Metastatic Liver Carcinoma in the Lung (tissue), 2 donors: ENCODE measurements around the genes THSD4 and CELF6.

GRCh38 chr15:70474650-70475652 lies 288.4 kb downstream of the UACA start:
- PRO-cap, 2 experiments, result peak in 1 of 2 experiments; most common plus-strand start chr15:70475058 (in 1); most common minus-strand start chr15:70474912 (in 1)

DNA sequence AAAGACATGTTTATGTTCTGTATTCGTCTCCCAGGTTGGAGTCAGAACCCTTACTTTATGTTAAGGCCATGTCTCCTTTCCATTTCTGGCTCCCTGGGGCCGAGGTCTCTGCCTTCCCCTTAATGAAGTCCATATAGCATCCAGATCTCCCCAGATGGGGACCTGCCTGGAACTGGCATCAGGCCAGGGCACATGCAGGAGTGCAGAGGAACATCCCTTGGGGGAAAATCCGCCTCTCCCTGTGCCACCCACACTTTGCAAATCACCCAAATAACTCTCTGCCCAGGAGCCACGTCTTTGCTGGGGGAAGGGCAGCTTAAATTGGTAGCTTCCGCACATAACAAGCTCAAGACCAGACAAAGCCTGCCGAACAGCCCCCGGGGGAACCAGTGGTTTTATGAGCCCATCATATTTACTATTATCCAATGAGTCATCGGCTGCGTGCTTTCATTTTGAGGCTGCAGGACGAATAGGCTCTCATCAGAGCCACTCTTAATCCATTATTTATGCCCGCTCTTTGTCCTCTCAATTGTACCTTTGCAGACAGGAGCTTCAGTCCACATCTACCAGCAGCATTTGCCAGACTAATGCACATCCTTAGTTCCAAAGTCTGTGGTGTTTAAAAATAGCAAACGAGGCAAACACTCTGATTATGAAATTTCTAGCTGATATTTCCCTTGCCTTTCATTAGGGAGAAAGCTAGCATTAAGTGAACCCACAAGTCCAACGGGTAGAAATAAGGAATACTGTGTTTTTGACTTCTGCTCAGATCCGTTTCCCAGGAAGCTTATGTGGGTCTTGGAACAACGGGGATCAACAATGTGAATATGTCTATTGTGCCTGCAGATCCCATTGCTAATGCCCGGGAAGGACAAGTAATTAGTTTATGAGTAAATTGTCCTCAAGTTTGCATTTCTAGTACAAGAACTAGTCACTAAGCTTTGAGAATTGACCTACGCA lies 236.7 kb downstream of the UACA start:
- PRO-cap, 2 experiments, result no peak in any of the 2 experiments

DNA sequence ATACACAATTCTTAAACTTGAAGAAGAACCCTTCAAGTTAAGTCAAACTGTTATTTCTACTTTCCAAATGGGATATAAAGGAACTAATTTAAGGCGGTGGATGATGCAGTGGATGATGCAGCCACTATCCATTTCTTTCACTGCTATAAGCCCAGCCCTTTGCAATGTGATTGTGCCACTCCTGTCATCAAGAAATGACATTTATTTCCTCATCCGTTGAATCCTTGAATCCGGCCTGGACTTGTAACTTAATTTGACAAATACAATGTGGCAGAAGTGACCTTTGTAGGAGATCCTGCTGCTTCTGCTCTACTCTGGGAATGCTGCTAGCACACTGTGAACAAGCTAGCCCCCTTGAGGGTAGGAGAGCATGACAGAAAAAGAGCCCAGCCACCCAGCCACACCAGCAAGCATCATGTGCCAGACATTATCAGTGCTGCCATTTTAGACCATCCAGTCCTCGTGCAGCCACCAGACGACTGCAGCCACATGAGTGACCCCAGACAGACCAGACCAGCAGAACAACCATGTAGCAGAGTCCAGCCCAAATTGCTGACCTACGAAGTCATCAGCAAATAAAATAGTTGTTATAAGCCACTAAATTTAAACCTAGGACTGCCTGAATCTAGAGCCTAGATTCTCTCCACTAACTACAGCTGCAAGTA lies 47.4 kb downstream of the UACA start:
- PRO-cap, 2 experiments, result no peak in any of the 2 experiments

- PRO-cap, 2 experiments, result no peak in any of the 2 experiments
These were observed 1.5 kb downstream of the UACA start for GRCh38 chr15:70761784-70762329.

DNA sequence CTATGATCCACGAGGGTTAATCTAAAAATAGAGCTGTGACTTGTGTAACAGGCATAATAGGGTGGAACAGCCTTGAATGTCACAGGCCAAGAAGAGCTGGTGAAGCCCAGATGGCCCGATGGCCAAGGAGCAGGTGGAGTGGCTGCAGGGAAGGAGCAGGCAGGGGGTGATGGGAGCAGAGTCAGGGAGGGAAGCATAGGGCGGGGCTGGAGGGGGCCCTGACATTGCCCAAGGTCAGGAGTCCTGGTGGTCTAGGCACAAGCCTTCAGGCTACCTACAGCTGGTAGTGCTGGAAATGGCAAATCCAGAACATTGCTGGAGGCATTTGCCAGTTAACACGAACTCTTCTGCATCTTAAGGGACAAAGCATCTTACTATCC lies 24.1 kb downstream of the LARP6 start:
- PRO-cap, 2 experiments, result no peak in any of the 2 experiments

- PRO-cap, 2 experiments, result peak in 2 of 2 experiments; most common plus-strand start chr15:70853413 (in 1)
These were observed 841 bp downstream of the LARP6 start for GRCh38 chr15:70852917-70853715.

- PRO-cap, 2 experiments, result no peak in any of the 2 experiments
These were observed 21.9 kb upstream of the THSD4 start for GRCh38 chr15:71093216-71093991.

DNA sequence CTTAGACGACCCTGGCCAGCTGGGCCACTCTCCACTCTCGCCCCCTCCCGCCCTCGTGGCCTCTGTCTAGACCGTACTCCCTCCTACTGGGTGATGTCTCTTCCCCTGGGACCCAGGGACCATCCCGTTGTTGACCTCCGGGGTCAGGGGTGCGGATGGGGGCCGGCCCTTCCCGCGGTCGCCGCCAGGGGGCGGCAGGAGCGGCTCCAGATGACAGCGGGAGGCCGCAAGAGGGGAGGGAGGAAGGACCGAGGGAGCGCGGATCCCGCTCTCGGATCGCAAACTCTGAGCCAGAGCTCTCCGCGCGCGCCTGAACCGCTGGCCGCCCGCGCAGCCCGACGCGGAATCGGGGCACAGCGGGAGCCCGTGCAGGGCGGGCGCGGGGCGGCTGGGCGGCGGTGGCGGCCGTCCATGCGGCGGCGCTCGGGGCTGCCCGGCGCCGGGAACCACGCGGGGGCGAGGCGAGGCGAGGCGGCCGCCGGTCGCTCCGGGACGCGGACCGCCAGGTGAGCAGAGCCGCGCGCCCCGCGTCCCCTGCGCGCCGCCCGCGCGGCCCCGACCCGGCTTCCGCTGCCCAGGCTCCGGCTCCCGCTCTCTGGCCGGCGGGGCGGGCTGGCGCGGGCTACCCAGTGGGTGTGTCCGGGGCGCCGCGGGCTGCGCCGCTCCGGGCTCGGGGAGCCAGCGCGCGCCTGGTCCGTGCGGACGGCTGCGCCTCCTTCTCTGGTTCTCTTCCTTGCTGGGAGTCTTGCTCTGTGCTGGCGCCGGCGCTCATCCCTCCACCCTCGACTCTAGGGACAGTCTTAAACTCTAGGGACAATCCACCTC lies at the start of gene THSD4:
Gene THSD4 (plus strand): TSS at position 279 of the 825 bp plus-strand sequence.
- PRO-cap, 2 experiments, result peak in 2 of 2 experiments; most common plus-strand start position 213 of the sequence (in 1); most common minus-strand start position 597 of the sequence (in 2)

- PRO-cap, 2 experiments, result peak in 1 of 2 experiments; most common plus-strand start chr15:71168695 (in 1); most common minus-strand start chr15:71168539 (in 1)
These were observed 53.1 kb downstream of the THSD4 start for GRCh38 chr15:71168313-71168855.

DNA sequence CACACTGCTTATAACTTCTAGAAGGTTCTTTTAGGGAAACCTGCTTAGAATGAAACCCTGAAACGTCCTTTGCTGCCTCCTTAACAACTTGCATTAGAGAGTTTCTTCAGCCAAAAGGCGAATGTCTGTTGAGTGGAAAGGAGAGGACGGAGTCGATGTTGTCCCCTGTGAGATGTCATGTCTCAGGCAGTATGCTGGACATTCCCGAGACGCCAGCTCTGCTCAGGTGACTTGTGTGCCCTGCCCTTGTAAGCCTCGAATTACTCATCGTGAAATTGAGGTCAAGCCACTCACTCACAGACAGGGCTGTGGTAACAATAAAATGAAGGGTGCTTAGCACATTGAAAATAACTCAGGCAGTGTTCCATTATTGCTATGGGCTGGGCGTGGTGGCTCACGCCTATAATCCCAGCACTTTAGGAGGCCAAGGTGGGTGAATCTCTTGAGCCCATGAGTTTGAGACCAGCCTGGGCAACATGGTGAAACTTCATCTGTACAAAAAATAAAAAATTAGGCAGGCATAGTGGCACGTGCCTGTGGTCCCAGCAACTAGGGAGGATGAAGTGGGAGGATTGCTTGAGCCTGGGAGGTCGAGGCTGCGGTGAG lies 214.3 kb downstream of the THSD4 start:
- PRO-cap, 2 experiments, result no peak in any of the 2 experiments

DNA sequence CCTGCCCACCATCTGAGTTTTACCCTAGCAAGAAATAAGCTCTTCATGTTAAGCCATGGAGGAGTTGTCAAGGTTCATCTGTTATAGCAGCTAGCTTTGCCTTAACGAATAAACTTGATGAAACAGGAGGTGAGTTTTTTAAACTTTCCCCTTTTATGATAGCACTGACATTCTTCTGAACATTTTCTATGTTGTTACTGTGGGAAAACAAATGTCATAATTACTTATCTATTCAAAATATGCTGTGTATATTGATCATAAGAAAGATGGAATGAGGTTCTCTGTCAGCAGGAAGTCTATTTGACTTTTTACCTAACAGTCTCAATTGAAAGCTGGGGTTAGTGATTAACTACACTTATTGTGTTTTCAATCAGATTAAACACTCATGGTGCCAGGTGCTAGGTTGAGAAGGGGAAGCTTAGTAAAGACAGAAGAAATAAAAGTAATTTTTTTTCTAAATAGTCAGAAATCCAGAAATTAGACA lies 281.1 kb upstream of the NR2E3 start:
- PRO-cap, 2 experiments, result no peak in any of the 2 experiments

GRCh38 chr15:71679580-71680443 lies 130.5 kb upstream of the NR2E3 start:
- PRO-cap, 2 experiments, result no peak in any of the 2 experiments

DNA sequence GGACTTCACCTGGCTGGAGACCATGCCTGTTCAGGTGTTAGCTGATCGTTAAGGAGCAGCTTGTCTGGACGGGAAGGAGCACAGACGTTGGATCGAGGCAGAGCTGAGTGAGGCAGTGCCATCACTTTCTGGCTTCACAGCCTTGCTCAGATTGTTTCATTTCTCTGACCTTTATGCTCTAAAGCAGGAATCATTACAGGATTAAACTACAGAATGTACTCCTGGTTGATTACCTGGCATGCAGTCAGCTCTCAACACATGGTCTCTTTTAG lies 119.0 kb upstream of the NR2E3 start:
- PRO-cap, 2 experiments, result no peak in any of the 2 experiments

GRCh38 chr15:71732503-71732756 lies 77.9 kb upstream of the NR2E3 start:
- PRO-cap, 2 experiments, result no peak in any of the 2 experiments

- PRO-cap, 2 experiments, result no peak in any of the 2 experiments
These were observed 62.9 kb upstream of the NR2E3 start for GRCh38 chr15:71747353-71747977.

GRCh38 chr15:72228062-72228387 lies 3.0 kb downstream of the PKM start:
- PRO-cap, 2 experiments, result no peak in any of the 2 experiments

- PRO-cap, 2 experiments, result no peak in any of the 2 experiments
These were observed 1.7 kb downstream of the PKM start for GRCh38 chr15:72229312-72229648.

- PRO-cap, 2 experiments, result no peak in any of the 2 experiments
These were observed at the start of gene CELF6 for GRCh38 chr15:72319576-72320836. TSS of gene CELF6 (minus strand) at chr15:72320157.

- PRO-cap, 2 experiments, result no peak in any of the 2 experiments
These were observed 25.4 kb upstream of the CELF6 start for GRCh38 chr15:72345364-72345730.

DNA sequence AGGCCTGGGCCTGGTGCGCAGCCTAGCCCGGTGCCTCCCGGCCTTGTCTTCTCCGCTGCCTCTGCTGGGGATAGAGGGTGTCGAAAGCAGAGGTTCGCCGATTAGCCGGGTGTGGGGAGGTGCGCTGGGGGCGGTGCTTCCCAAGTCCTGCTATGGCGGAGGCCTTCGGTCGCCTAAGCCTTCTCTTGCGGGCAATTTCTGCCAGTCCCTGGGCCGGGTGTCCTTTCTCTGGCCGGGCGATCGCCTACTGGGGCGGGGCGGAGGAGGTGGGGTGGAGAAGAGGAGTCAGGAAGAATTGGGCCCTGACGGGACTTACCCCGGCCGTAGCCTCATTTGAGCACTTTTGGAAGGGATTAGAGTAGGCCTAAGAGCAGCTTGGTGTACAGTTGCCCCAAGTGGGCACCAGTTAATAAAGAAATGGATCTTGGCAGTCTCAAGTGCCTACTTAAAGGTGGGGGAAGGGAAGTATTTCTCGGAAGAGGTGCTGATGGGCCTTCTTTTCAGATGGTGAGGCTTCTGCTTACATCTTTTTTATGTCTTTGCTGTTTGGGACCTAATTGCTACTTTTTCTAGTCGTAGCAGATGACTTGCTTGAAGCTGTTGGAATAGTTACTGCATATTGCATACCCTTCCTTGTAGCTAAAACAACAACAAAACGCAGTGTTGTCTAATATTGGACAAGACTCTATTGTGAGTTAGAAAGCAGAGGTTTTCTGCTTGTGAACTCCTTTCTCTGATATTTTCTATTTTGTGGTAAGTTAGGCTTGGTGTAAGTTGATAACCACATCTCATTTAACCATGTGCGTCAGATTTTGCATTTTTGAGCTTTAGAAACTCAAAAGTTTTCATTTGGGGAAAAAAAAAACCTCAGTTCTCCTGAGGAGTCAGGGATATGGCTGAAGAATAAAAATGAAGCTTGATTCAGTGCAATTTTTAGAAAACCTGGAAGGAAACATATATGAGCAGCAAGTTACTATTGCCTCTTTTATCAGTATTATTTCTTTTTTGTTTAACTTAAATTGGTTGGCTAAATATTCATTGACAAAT lies 1.3 kb downstream of the ARIH1 start:
- PRO-cap, 2 experiments, result peak in 2 of 2 experiments; most common plus-strand start position 194 of the sequence (in 1); most common minus-strand start position 66 of the sequence (in 2)